Colonic mucosa (tissue), 1 donor: ENCODE results near the genes SEPTIN3 and NAGA.

DNA sequence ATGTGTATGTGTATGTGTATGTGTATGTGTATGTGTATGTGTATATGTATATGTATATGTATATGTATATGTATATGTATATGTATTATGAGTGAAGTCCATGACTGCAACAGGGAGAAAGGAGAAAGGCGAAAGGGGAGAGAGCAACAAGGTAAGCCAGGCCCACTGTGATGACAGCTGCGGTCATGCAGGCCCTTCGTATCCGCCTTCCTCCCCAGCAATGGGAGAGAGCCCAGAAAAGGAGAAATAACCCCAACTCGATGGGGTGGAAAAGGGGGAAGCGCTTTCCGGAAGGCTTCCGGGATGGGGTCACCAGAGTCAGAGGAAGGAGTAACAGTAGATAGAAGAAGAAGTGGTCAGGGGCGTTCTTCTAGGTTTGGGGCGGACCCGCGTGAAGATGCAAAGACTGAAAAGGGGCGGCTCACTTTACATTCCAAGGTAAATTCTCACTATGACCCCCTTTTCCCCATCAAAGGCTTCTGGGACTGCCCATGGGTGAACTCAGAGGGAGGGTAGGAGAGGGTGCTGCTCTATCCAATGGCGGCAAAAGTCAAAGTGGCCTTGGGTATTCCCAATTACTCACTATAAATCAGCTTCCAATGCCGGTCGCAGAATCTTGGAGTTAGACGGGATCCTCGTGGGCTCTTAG is 1.3 kb upstream of the MRTFA start:
- PRO-cap: unidirectional peak, minus-strand start at position 222 of the sequence

DNA sequence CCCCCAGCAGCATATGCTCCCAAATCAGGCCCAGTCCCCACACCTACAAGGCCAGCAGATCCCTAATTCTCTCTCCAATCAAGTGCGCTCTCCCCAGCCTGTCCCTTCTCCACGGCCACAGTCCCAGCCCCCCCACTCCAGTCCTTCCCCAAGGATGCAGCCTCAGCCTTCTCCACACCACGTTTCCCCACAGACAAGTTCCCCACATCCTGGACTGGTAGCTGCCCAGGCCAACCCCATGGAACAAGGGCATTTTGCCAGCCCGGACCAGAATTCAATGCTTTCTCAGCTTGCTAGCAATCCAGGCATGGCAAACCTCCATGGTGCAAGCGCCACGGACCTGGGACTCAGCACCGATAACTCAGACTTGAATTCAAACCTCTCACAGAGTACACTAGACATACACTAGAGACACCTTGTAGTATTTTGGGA is 26.5 kb upstream of the L3MBTL2 start:
- PRO-cap: unidirectional peak, plus-strand start at position 105 of the sequence

DNA sequence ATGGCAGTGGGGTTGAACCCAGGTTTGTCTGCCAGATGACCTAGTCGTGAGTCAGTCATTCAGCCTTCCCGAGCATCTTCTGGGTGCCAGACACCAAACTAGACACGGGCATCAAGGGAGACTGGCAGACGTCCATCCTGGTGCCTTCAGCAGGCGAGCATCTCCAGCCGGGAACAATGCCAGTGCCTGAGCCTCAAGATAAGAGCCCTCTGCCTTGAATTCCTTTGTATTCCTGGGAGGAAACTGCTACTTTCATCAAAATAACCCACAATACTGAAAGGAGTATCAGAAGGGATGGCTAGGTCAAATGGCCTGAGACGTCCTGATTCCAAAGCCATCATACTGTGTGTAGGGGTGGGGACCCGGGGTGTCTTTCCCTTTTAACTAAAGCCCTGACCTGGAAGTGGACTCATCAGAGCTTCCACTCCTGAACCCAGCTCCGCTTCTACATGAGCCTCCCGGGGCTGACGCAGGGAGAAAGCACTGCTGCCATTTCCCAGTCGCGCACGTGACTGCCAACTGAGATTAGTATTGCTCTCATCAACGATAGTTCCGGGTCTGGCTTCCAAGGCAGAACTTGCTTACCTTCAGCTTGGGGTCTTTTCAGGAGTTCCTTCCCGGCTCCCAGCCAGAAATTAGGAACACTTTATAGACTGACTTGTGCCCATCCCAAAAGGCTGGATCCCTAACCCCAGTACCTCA is 8.2 kb downstream of the CHADL start:
- PRO-cap: no peak

DNA sequence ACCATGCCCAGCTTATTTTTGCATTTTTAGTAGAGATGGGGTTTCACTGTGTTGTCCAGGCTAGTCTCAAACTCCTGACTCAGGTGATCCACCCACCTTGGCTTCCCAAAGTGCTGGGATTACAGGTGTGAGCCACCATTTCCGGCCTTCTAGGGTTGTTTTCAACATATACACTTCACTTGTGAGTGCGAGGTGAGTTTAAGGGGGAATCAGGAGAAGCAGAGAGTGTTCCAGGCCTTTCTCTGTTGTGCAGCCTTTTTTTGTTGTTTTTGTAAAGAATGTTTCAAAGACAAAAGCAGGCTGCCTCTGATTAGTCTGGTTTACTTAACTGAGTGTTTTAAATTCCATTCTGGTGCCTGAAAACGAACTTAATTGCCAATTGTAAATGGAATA is 4.4 kb upstream of the RANGAP1 start:
- PRO-cap: no peak

DNA sequence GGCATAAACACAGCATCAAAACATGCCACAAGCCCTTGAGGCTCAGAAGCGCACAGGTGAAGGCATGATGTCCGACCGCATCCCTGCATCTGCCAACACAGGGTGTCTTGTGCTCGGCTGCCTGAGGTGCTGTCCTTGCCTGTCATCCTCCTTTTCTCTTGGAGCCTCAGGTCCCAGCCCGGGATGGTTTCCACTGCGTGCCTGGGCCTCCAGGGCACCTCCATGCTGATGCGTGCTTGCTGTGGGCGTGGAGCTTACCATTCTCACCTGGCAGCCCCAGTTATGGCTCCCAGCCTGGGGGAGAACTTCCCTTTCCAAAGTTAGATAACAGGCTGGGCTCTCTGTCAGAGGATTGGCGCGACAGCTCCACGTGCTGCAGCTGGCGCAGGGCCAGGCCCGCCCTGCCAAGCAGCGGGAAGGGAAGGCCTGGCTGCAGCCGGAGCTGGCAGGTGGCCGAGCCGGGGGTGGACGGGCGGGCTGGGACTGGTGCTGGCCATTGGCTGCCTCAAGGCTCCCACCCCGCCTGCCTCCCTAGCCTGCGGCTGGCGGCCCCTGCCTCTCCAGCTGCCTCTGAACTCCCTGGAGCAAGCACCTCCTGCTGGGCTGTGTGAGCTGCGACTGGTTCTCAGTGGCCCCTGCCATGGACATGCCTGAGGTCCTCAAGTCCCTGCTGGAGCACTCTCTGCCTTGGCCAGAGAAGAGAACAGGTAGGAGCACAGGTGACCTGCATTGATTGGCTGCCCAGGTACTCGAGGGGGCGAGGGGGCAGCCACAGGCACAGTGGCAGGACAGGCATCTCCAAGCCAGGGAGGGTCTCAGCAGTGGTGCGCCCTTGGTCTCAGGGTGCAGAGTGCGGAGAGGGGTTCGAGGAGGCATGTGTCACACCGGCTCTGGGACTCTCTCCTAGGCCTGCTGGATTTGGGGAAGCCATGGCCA is 14.6 kb upstream of the TEF start:
- PRO-cap: unidirectional peak, plus-strand start at position 563 of the sequence

DNA sequence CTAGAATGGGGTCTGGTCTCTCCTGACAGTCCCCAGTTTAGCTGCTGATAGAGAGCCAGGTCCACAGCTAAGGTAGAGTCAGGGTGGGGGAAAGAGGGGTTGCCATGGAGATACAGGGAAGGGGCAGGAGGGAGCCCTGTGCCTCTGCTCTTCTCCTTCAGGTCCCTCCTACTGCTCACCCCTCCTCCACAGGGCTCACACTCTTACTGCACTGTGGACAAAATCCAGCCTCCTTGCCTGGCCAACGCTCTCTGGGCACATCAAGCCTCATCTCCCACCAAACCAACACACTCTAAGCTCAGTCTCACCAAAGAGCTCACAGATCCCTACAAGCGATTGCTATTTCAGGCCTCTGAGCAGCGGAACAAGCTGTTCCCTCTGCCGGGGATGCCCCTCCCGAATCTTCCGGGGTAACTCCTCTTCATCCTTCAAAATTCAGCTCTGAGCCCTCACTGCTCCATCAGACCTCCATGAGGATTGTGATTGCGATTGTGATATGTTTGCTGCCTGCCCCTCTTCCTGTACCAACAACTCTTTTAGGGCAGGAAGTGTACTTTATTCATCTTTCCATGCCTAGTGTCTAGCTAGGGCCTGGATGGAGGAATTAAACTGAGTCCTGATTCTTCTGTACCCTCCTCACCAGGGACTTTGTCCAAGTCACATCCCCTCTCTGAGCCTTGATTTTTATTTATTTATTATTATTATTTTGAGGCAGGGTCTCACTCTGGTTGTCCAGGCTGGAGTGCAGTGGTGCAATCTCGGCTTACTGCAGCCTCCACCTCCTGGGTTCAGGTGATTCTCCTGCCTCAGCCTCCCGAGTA is 29.9 kb downstream of the TEF start:
- PRO-cap: no peak

- PRO-cap: no peak
These were observed 14.1 kb downstream of the CSDC2 start for GRCh38 chr22:41574629-41575615.

DNA sequence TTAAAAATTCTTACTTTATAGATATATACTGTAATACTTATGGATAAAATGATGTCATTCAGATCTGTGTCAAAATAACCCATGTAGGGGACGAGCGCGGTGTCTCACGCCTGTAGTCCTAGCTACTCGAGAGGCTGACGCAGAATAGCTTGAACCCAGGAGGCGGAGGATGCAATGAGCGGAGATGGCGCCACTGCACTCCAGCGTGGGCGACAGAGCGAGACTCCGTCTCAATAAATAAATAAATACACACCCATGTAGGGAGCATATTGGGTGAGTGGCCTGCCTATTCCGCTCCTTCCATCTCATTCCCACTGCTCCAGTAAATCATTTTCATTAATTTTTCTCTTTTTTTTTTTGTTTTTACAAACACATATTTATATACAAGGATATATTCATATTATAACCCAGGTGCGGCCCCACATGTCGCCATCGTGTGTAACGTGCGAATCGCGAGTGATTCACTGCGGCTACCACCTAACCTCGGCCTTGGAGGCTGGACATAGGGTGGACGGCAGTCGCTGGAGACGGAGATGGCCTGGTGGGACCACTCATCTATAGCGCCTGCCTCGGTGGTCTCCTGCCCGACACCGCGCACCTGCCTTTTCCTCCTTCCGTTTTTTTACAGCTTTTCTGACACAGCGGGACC is 6.9 kb downstream of the SNU13 start:
- PRO-cap: no peak

DNA sequence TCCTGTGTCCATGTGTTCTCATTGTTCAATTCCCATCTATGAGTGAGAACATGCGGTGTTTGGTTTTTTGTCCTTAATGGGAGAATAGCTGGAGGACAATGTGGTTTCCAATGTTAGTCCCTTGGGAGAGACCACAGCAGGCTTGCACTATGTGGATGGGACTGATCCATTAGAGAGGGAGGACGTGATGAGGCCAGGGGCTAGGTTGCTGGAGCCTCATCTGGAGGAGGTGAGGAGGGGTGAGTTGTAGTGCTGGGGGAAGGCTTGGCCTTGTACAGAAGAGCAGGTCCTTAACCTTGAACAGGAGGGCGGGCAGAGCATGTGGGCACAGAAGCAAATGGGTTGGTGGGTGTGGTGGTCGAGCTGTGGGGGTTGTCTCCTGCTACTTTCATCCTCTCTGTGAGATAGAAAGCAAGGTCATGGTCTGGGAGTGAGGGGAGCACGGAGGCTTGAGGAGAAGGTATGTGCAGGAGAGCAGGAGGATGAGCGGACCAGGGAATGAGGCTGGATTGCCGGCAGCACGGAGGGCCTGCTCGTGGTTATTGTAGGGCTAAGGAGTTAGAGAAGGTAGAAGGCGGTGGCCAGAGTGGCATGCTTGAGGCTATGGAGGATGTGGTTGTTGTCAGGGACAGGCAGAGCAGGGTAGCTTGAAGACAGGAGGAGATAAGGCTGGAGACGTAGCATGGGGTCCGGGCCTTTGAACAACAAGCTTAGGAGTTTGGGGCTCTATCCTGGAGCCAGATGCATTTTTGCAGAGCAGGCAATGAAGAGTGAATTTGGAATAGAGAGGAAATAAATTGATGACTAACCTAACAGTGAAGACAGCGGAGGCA is 11.2 kb upstream of the SREBF2 start:
- PRO-cap: no peak

- PRO-cap: bidirectional peak, plus-strand start at chr22:41826848, minus-strand start at chr22:41826810
These were observed 6.6 kb upstream of the SREBF2 start for GRCh38 chr22:41825950-41827103.

GRCh38 chr22:41866543-41867390 is 33.9 kb downstream of the SREBF2 start:
- PRO-cap: no peak

DNA sequence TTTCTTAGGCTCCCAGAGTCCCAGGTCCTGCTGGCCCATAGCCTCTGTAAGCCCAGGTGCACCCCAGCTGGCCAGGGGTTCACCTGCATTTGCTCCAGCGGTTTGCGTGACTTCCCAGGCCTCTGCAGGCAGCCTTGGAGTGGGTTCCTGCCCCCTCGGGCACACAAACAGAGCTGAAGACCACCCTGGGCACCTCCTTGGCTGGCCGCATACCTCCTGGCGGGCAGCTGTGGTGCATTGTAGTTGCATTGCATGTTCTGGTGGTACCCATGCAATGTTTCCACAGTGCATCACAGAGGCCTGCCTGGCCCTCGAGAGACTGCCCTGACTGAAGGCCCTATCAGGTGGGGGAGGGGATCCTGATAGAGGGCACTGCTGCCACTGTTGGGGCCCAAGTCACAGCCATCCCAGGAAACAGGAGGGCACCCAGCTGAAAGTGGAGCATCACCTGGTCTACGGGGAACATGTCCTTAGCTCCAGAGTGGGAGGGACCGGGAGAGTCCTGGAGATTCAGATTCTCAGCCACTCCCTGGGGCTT is 14.1 kb downstream of the SHISA8 start:
- PRO-cap: no peak

DNA sequence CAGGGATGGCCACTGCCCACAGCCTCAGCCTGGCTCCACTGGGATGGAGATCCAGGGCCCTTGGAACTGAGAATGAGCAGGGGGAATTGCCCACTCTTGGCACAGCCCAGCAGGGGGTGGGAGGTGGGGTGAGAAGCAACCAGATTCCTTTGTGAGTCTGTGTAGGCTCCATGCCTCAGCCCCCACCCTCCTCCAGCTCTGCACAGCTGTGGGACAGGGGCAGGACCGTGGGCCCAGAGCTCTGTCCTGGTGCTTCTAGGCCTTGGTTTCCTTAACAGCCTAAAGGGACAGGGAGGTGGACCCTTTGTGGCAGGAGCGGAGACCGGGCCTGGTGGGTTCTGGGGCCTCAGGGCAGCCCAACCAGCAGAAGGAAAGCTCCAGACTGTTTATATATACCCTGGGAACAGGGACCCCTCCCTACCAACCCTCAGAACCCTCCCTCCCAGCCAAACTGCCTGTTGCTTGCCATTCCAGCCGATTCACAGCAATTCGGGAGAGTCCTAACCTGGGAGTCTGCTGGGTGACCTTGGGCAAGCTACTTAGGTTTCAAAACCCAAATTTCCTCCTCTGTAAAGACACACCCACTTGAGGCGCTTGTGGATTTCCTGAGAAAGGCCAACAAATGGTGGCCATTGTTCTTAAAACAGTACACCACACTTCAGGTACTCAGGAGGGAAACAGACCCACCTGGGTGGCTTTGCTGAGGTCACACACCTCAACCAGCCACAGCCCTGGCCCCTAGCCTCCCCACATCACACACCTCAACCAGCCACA is 6.6 kb downstream of the SHISA8 start:
- PRO-cap: no peak

GRCh38 chr22:41910100-41910445 is 4.8 kb downstream of the SHISA8 start:
- PRO-cap: no peak

DNA sequence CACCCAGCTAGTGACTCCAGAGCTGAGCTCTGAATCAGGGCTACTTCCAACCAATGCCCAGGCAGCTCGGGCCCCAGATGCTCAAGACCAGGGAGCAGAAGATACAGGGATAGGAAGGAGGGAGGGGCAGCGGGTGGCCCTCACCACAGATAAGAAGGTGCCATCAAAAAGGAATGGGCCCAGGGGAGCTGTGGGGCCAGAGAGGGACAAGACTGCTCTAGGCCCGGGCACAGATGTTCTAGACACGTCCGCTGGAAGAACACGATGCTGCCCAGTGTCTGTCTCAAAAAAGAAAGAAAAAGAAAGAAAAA is 7.5 kb downstream of the CENPM start:
- PRO-cap: no peak

DNA sequence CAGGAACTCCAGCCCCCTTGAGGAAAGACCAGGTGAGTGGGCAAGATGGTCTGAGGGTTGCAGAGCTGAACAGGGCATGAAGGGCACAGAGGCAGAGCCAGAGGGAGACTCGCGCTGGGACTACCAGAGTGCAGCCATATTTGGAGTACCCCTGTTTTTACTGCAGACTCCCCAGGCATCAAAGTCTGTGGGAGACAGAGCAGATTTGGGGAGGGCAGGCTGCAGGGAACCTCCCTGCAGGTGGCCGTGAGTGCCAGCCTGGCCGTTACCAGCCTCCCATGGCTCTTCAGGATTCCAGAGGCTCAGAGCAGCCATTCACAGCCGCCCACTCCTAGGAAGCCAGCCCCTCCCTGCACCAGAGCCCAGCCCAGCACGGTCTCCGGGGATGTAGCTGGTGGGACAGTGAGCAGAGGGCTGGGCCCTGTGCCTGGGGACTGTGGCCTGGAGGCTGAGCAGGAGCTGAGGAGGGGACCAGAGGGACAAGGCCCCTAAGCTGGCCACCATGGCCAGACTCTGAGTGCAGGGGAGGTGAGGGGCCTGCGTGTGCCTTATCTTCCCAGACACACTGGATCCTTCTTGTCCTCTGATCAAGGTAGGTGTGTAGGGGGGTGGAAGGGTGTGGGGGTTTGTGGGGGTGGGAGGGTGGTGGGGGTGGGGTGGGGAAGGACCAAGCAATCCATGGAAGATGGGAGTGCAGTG is at the start of gene SEPTIN3:
TSS of gene SEPTIN3 (plus strand) at position 358 of the 699 bp plus-strand sequence.
- PRO-cap: no peak

DNA sequence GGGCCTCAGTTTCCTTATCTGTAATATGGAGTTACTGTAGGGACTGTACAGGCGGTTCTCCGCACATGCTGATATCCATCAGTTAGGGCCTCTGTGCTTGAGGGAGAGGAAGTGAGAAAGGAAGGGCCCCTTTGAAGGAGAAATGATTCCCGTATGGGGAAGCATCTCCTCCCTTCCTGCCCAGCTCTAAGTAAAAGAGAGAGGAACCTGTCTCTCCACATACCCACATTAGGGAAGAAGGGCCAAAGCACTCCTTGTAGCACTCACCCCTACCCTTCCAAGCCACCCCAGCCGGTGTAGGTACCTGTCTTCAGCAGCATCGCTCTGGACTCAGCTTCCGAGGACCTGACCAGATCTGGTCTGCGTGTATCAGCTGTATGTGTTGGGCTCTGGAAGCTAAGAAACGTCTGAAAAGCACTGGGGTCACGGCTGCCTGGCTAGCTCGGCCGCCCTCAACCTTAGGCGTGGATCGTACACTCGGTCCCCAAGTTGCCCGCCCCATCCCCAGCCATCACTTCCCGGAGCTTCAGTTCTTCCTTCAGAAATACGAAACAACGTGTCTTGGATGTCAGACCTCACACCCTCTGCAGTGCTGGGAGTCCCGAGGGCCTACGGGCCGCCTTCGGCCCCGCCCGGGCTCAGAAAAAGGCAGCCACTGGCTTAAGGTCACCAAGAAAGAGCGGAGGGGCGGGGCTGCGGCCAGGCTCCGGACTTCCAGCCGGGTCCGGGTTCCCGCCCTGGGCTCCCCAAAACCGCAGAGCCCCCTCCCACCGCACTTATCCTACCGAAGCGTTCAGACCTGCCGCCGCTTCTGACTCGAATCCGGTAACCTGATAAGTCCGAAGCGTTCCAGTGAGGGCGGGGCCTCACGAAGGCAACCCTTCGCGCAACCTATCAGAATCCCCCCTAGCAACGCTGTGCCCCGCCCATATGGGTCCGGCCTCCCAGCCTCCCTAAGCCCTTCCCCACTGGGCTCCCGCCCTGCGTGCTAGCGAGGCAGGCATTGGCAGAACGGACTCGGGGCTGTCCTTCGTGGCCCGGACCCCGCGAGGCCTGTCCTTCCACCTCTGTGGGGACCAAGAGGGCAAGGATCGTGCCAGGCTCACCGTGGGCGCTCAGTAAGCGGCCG is at the start of gene NAGA:
TSS of gene NAGA (minus strand) at position 835 of the 1,129 bp plus-strand sequence.
- PRO-cap: unidirectional peak, plus-strand start at position 231 of the sequence; bidirectional peak, plus-strand start at position 672 of the sequence, minus-strand start at position 586 of the sequence; bidirectional peak, plus-strand start at position 1,070 of the sequence, minus-strand start at position 813 of the sequence

- PRO-cap: no peak
These were observed 1.5 kb upstream of the PHETA2 start for GRCh38 chr22:42072437-42073052.

- PRO-cap: bidirectional peak, plus-strand start at chr22:42090947, minus-strand start at chr22:42090772
These were observed 322 bp upstream of the NDUFA6 start for GRCh38 chr22:42090858-42091329.

GRCh38 chr22:42299744-42300353 is 29.4 kb upstream of the TCF20 start:
- PRO-cap: no peak